ENCODE measurements around the genes MAGED4, XAGE2, SSX2B, PAGE3, RRAGB, NLRP2B and ARHGEF9.

DNA sequence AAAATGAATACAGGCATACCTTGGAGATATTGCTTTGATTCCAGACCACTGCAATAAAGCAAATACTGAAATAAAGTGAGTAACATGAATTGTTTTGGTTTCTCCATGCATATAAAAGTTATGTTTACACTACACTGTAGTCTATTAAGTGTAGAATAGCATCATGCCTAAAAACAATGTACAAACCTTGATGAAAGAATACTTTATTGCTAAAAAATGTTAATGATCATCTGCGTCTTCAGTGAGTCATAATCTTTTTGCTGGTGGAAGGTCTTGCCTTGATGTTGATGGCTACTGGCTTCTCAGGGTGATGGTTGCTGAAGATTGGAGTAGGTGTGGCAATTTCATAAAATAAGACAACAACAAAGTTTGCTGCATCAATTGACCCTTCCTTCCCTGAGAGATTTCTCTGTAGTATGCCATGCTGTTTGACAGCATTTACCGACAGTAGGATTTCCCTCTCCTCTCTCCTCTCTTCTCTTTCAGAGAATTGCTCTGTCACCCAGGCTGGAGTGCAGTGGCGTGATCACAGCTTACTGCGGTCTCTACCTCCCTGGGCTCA lies 145.1 kb downstream of the SHROOM4 start:
- PRO-cap, result no peak
- RAMPAGE, long total RNA, 4 experiments, result no peak in any of the 4 experiments

DNA sequence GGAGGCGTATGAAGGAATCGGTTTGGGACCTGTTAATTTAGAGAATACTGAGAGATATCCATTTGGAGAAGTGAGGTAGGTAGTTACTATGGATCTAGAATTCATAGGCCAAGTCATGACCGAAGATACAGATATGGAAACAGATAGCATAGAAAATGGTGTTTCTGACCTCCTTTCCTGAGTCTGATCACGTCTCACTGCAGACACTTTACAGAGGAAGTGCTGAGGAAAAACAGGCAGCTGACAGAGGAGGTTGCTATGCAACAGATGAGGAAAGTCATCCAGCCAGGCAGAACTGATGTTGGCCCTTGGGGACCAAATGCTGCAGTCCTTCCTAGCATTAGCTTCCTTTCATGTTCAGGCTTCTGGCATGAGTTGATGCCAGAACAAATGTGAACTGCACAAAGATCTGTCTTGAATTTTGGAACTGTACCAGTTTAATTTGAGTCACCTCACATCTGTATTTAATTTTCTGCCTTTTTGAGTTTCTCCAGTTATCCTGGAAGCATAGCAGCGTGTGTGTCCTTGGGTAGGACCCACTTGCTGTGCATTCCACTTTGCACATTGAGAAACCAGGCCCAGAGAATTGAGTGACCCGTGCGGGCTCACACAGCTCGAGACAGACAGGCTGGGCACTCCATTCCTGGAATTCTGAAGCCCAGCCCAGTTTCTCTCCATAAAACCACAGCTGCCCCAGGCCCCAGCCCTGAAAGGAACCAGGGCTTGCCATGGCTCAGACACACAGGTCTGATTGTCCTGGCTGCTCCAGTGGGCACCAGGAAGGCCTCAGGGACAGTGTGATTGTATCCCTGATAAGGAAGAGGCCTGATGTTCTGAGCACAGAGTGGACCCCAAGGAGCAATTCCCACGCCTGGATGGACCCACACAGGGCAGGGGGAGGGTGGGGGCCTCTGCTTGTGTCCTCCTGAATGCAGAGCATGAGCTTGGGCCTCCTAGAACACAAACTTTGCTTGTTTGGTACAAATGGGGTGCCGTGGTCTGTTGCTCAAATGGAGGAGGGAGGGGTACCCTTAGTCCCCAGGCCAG lies 1.4 kb upstream of the MAGED1 start:
- PRO-cap, result no peak
- RAMPAGE, long total RNA, 4 experiments, result no peak in any of the 4 experiments

GRCh38 chrX:52184598-52185131 lies at the start of gene MAGED4:
MAGED4 (plus strand) TSS chrX:52184888.
- PRO-cap, result no peak
- RAMPAGE, long total RNA, 4 experiments, result no peak in any of the 4 experiments

GRCh38 chrX:52368850-52369291 lies at the start of gene XAGE2:
XAGE2 (plus strand) TSS chrX:52369021.
- PRO-cap, result no peak
- RAMPAGE, long total RNA, 4 experiments, result no peak in any of the 4 experiments

- PRO-cap, result no peak
- RAMPAGE, long total RNA, 4 experiments, result no peak in any of the 4 experiments
These were observed 60.9 kb upstream of the XAGE1B start for GRCh38 chrX:52577481-52578376.

DNA sequence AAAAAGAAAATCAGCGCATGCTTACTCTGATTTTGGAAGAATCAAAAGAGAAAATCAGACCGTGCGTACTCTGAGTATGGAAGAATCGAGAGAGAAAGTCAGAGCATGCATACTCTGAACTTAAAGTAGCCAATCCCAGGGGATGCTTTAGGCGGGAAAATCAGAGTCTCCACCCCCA lies 118 bp downstream of the SSX7 start:
- PRO-cap, result no peak
- RAMPAGE, long total RNA, 4 experiments, result no peak in any of the 4 experiments

- PRO-cap, result no peak
- RAMPAGE, long total RNA, 4 experiments, result no peak in any of the 4 experiments
These were observed at the start of gene SSX2B for GRCh38 chrX:52750963-52751537. SSX2B (plus strand) TSS chrX:52751252.

- PRO-cap, result unidirectional peak, plus-strand start at chrX:53081145
- RAMPAGE, long total RNA, 4 experiments, result no peak in any of the 4 experiments
These were observed 1.4 kb upstream of the TSPYL2 start for GRCh38 chrX:53080604-53081396.

GRCh38 chrX:53201401-53201666 lies 23.7 kb downstream of the KDM5C start:
- PRO-cap, result no peak
- RAMPAGE, long total RNA, 4 experiments, result no peak in any of the 4 experiments

GRCh38 chrX:53256512-53257309 lies 31.7 kb upstream of the KDM5C start:
- PRO-cap, result no peak
- RAMPAGE, long total RNA, 4 experiments, result no peak in any of the 4 experiments

DNA sequence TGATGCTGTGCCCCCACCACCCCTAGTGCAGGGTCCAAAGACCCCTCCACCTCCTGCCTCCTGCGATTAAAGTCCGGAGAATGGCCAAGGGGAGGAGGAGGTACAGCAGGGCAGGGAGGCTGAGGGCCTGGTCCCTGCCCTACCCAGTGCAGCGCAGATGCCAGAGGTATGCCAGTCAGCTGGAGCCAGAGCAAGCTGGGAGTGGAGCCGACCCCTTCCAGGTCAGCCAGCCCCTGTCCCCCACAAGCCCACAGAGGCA lies 40.6 kb downstream of the IQSEC2 start:
- PRO-cap, result no peak
- RAMPAGE, long total RNA, 4 experiments, result no peak in any of the 4 experiments

GRCh38 chrX:54183619-54183992 lies 552 bp upstream of the FAM120C start:
- PRO-cap, result no peak
- RAMPAGE, long total RNA, 4 experiments, result no peak in any of the 4 experiments

DNA sequence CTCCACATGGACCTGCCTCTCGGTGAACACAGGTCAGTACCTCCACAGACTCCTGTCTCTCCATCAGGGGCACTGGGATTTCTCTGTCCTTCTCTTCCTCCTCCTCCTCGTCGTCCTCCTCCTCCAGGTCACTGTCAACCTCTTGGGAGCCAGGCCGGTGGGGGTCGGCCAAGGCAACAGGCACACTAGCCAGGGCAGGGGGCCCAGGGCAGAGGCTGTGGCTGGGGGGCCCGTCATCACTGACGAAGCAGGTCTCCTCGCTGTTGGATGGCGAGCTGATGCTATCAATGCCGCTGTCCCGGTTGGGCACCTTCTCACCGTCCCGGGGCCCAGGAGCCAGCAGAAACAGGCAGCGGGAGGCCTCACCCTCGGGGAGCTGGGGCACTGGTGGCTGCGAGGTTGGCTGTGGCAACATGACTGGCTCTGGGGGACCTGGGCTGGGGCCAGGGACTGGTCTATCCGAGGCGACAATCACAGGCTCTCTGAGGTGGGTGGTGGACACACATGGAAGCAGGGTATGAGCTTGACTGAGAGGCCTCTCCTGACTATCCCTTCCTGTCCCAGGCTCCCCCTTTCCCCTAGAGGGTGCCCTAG lies 26.0 kb downstream of the FGD1 start:
- PRO-cap, result no peak
- RAMPAGE, long total RNA, 4 experiments, result no peak in any of the 4 experiments

- PRO-cap, result no peak
- RAMPAGE, long total RNA, 4 experiments, result no peak in any of the 4 experiments
These were observed 110.7 kb downstream of the GNL3L start for GRCh38 chrX:54640638-54641209.

DNA sequence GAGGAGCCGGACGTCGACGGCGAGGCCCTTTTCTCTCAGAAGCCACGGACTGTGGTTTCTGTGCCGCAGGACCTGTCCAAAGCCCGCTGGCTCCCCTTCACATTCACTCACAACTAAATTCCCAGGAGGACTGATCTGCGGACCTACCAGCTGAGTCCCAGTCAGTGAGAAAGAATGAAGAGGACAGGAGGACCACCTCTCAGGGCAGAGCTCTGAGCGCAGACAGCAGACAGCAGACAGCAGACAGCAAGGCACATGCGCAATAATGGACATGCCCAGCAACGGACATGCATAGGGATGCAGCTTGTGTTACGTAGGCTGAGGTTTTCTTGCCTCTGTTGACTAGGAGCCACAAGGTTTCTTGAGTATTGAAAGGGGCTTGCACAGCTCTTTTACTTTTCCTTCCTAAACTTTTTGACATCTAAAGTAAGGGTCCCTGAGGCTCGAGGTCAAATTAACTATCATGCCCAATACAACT lies at the start of gene PAGE3:
Gene PAGE3, minus strand, starts transcription at position 250 of the 478 bp plus-strand sequence.
- PRO-cap, result no peak
- RAMPAGE, long total RNA, 4 experiments, result no peak in any of the 4 experiments

- PRO-cap, result unidirectional peak, plus-strand start at chrX:55717753
- RAMPAGE, long total RNA, 4 experiments, result start-site peak on the plus strand in 4 of 4 experiments, at chrX:55717739-55717779 at its widest, 102 to 229 reads per replicate
These were observed at the start of gene RRAGB for GRCh38 chrX:55717268-55717998. RRAGB (plus strand) TSS chrX:55717749.

DNA sequence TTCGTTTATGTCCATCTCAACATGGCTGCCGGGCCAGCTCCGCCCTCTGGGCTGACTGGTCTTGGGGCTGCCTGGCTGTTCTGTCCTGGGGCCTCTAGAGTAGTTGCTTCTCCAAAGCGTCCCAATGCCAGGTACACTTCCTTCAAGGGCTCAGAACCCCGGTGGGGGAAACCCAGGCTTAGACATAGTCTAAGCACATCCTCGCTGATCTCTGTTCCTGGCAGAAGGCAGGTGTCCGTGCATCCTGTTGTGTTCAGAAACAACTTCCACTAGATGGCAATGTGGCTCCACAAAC lies 35.2 kb downstream of the NBDY start:
- PRO-cap, result no peak
- RAMPAGE, long total RNA, 4 experiments, result no peak in any of the 4 experiments

DNA sequence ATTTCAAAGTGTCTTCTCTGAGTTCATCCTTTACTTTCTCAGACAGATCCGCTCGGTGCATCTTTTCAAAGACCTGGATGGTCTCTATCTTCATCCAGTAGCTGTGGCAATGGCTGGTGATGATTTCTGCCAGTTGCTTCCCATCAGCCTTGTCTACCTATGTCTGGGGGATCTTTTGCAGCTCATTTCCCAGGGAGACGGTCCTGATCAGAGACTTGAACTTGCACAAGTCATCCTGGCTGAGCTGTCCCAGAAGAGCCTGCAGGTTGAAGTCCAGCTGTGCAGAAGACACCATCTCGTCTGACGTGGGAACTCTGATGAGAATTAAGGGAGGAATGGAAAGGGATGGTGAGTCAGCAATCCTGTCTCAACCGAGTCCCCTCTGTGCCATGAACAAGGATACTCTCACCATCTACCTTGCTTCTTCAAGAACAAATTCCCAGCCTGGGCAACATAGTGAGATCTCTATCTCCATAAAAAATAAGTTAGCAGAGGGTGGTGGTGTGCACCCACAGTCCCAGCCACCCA lies at the start of gene NLRP2B:
Gene NLRP2B, minus strand, starts transcription at position 295 of the 528 bp plus-strand sequence.
- PRO-cap, result no peak
- RAMPAGE, long total RNA, 4 experiments, result no peak in any of the 4 experiments

DNA sequence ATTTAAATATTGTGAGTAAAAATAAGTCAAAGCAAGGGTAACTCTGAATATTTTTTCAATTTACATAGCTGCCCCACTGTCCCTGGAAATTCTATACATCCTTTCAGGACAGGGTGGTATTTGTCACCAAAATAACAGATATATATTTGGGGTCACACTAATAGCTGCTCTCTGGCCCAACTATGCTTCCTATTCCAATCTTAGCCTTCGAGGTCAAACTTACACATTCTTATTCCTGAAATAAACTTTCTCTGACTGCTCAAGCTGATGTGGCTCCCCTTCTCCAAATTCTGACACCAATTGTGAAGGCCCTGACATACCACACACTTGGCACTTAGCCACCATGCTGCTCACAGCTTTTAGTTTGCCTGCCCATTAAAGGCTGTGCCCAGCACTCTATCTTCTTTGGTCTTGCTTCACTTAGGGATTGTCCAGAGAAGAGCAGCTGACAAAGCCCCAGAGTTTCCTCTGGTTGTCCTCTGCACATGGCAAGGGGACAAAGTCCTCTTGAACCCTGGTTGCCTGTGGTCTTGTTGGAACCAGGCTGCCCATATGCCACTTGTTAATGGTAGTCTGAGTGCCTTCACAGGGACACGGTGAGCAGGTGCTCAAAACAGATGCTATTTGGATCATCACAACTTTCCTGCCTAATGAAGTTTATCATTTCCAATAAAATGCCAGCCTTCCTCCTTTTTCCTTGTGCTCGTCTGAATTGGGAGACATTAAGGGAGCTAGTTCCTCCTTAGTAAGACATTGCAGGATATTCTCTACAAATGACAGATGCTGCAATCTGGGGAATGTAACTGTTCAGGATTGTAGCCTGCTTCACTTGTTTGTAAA lies 126.1 kb downstream of the ARHGEF9 start:
- PRO-cap, result no peak
- RAMPAGE, long total RNA, 4 experiments, result no peak in any of the 4 experiments

- PRO-cap, result unidirectional peak, plus-strand start at chrX:63784979
- RAMPAGE, long total RNA, 4 experiments, result start-site peak on the minus strand in 3 of 4 experiments, at chrX:63785154-63785199 at its widest, 20 to 42 reads per replicate
These were observed at the start of gene ARHGEF9 for GRCh38 chrX:63784877-63785949. ARHGEF9 (minus strand) TSS chrX:63785214.